Mesothelial cell of epicardium (in vitro differentiated cells): ENCODE data around the gene ZBTB11.

DNA sequence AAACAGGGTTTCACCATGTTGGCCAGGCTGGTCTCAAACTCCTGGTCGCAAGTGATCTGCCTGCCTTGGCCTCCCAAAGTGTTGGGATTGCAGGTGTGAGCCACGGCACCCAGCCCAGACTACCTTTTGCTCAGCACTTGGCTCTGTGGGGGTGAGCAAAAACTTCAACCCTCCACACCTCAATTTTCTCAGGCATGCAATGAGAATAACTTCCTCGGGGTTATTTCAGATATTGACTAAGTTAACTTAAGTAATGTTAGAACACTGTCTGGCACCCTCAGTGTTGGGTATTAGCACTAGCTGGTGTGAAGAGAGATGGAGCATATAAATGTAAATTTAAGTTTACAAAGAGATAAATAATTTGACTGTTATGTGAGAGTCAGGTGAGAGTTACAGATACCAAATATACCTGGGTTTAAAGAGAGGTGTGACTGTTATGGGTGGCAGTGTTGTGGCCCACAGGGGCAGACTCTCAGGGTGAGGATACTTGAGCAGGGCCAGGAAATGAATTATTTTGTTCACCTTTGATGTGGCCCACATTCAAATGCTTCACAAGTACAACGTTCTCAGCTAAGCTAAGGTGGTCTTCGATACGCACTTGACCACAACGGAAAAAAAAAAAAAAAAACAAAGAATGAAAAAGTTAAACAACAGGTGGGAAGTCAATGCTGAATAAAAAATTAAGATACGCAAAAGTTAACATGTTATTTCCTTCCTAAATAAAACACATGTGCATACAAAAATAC, 28.9 kb downstream of the CPOX start:
- PRO-cap = no peak

DNA sequence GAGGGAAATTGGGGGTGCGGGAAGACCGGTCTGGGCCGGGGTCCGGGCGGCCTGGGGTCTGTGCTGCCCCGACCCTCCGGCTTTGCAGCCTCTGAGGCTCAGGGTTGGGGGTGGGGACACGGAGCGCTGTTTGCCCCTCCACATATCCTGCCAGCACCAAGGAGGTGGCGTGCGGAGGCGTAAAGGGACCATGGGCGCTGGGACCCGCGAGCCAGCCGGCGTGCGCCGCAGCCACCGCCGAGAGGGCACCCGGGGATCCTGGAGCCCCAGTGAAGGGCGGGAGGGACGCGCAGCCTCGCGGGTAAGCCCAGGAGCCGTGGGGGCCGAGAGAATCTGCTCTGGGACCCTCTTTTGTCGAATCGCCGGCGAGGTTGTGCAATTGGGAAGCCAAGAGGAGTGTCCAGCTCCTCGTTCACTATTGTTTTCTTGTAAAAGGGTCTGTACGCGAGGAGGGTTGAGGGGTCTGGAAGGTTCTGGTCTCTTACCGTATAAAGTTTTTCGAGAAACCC, 30.1 kb upstream of the ST3GAL6 start:
- PRO-cap = no peak

- PRO-cap = no peak
Measured at GRCh38 chr3:98800460-98800882, 37.3 kb downstream of the ST3GAL6 start.

DNA sequence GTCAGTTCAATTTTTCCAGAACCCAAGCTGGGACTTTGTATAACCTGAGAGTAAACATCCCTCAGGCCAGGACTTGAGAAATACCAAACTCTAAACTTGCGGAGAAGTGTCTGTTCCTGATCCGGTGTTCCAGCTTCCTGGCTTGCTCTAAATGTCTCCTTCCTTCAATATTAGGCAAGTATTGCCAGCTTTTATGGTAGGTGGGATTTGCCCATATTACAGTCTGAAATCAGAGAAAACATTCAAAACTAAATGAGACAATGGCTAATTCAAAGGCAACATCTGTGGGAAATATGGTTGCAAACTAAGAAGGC, 88.4 kb upstream of the COL8A1 start:
- PRO-cap = no peak

GRCh38 chr3:99637377-99638181, 815 bp upstream of the COL8A1 start:
- PRO-cap = no peak

DNA sequence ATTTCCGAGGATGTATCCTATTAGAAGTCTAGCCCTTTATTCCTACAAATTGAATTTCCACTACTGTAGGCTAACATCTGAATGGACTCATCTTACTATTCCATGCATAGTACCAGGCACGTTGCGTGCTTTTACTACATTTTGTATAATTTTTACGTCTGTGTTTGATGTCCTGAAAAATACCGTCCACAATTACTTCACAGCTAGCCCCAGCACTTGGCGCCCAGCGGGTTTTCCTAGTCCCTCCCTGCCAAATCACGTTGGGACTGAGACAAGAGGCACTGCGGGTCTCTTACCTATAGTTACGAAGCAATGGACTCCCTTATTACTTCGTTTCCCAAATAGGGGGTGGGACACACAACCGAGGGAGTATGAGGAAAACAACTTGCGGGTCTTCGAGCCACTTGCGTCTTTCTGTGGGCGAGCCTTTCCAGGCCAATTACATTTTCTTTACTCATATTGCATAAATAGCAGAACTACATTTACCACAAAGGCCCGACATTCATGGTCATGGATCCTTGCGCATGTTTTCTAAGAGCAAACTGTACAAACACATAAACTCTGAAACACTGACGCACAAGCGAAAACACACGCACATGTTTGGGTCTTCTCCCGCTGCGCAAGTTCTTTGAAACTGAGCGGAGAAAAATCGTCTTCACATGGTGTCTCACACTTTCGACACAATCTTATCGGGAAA, 570 bp upstream of the CMSS1 start:
- PRO-cap = no peak

- PRO-cap = no peak
Measured at GRCh38 chr3:99850377-99851214, 32.9 kb downstream of the CMSS1 start.

DNA sequence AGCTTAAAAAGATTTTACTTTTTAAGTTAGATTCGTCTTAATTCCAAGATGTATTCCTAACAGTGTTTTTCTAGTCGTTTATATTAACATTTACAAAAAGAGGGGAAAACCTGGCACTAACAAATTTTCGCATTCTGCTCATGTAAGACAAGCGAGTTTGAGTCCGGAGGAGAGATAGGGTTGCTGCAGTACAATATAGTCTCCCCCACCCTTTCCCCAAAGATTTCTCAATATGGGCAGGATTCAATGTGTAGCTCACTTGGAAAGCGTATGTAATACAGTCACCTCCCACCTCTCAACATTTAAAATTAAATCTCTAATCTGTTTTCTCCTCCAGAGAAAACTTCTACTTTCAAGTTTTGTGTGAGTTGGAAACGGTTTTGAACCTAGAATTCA, 57.9 kb downstream of the CMSS1 start:
- PRO-cap = no peak

DNA sequence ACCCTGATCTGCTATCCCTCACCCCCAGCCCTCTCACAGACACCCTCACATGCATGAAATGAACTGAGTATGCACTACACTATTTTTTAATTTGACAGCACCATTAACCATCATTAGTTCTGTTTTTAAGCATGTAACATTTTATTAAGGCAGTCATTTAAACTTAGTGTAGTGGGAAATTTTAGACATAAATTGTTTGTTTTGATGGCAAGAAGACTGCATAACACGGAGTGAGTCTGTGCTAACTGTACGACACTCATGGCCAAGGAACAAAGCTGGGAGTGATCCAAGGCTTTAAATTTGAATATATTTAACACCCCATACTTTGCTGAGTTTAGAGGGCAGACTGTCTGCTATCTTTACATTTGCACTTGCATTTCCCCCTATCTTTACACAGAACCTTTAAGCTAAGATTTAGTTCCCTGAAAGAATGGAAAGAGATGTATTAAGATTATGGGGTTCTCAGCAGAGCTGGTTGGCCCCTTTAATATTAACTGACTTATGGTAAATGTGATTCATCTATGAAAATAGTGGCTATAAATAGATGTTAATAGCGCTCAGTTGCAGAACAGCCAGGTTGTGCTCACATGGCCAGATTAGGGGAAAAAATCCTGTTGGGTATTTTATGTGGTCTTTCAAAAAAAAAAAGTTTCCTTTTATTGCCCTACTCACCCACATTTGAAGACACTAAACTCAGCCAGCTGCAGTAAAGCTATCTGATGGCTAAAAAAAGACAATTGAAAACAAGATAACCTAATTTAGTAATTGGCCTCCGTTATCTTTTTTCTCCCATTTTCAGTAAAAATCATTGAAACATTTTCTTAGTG, 120.7 kb downstream of the CMSS1 start:
- PRO-cap = no peak

- PRO-cap = no peak
Measured at GRCh38 chr3:100041014-100041146, 73.4 kb downstream of the FILIP1L start.

DNA sequence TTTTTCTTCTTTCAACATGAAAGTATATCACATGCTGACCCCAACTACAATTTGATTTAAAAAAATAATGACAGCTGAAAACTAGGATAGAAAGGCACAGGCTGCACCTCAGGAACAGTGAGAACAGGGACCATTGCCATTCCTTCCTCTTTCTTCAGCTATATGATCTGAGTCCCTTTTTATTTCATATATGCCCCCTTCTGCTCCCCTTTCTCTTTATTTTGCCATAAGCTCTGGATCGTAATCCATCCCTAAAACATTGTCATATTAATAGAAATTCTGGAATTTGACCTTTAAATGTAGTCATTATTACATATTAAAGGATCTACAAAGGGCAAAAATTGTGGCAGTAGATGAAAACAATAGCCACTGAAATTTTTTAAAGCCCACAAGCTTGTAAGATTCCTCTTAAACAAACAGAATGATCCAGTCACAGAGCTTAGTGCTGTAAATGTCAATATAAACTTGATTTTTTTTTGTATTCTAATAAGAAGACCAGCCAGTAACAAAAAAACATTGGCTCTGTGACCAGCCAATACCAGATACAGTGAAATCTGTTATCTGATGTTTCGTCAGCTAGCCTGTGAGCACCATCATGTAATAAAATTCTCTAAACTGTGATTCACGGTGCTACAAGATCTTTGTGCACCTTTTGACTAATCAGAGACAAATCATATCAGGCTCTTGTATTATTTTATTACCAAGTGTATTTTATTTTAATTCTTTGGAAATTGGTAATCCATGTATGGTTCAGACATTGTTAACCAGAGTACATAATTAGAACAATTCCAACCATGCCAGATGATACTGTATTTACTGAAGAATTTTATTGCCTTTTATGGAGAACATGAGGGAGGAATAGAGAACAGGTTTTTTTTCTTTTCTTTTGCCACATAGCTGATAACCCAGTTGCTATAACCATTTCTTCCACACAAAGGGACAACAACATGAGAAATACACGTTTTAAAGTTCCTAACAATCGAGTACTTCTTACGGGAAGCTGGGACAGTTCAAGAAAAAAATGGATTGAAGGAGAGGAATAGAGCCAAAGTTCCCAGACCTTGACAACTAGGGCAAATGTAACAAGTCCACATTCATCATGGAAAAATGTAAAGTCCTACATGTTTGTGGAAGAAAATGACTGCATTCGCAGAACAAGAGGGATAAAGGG, 72.1 kb downstream of the FILIP1L start:
- PRO-cap = no peak

DNA sequence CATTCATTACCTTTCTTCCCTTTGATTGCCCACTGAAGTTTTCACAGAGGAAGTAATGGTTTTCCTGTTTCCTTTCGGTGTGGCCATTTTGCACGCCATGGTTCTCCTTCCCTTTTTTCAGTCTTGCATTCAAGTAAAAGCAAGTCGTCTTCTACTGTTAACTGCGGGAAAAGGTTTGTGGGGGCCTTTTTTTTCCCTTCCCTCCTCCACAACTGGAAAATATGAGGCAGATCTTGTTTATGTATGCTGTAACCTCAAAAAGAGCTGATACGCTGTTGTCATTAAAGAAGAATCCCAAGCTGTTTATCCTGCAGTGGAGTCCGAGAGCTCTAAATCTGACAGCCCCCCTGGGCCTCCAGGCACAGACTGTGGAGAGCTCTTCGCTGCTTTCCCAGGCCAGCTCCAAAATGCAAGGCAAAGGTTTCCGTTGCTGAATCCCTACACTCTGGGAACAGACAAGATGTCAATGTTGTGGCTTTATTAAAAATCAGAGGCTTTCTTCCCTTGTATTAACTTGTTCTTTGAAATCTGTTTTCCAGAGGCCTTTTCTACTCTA, 40.3 kb downstream of the FILIP1L start:
- PRO-cap = no peak

DNA sequence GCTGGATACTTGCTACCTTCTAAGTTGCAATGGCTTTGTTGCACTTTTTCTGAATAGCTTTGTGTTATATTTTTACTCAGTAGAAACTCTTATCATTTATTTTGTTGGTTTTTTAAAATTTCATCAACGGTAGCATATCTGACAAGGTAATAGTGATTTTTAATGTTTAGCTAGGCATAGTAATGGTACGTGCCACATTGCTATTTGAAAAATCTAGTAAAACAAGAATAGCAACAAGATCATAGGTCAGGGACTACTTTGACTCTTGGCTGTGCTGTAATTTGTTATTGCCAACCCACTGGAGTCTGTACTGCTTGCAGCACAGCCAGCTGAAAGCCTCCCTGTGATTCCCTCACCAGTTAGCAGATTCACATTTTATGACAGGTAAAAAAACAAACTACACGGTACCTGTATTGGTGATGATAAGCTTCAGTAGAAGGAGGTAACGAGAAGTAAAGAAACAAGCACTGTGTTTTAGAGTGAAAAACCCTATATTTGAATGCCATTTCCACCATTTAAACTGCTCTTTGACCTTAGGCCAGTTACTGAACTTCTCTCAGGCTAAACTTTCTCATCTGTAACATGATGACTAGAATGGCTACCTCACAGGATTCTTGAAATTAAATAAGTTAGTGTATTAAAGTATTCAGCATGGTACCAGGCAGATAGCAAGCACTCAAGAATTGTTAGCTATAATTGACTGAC, 16.3 kb downstream of the FILIP1L start:
- PRO-cap = no peak

- PRO-cap = no peak
Measured at GRCh38 chr3:100402316-100402791, 1.0 kb downstream of the LNP1 start.

DNA sequence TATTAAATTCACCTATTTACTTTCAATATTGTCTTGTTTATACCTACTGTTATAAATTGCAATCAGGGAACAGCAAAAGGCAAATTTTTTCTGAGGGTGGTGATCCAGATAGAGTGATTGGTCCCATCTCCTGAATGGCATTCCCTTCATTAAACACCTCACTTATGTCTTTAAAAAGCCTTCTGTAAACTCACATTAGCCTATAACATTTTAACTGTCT, 6.2 kb downstream of the ABI3BP start:
- PRO-cap = no peak

DNA sequence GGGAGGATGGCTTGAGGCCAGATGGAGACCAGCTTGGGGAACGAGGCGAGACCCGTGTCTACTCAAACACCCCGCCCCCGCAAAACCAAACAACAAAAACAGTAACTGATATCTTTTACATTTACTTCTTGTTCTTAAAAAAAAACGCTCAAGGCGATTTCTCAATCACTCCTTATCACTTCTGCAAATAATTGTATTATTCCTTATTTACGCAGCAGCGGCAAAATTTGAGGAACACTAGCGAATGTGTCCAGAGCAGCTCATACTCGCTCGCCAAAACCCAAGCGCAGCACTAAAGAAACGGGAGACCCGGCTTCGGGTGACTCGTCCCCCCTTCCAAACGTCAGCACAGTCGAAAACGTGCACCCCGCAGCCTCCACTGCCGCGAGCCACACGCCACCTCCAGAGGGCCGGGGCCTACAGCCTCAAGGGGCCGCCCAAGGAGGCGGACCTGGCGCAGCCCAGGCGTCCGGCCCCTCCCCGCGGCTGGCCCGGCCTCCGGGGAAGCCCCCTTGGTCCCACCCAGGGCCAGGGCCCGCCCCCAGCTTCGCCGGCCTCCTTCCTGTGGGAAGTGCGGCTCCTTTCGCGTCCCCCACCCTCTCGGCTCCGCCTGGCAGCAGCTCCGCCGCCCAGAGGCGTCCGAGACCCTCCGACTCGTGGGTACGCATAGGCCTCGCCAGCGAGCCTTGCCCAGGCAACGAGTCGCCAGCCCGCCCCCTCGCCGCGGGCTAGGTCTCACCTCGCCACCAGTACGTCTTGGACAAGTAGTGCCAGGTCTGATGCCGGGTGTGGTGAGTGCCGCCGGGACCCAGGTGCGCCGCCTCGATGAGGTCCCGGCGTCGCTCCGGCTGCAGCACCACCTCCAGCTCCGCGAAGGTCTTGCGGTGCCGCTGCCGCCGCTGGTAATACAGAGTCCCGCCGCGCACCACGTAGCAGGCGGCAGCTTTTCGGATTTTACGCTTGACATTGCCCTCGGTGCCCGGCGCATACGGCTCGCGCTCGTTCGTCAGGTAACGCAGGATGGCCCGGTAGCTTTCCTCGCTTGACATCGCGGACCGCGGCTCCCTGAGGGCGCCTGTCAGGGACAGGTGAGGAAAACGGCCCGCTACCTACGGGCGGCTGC, 705 bp downstream of the ZBTB11 start:
- PRO-cap = bidirectional peak, plus-strand start at position 586 of the sequence, minus-strand start at position 402 of the sequence; unidirectional peak, plus-strand start at position 764 of the sequence

GRCh38 chr3:101676989-101677623, at the start of gene ZBTB11:
Gene ZBTB11 (minus strand): TSS chr3:101677132.
- PRO-cap = unidirectional peak, minus-strand start at chr3:101677061; bidirectional peak, plus-strand start at chr3:101677398, minus-strand start at chr3:101677132

DNA sequence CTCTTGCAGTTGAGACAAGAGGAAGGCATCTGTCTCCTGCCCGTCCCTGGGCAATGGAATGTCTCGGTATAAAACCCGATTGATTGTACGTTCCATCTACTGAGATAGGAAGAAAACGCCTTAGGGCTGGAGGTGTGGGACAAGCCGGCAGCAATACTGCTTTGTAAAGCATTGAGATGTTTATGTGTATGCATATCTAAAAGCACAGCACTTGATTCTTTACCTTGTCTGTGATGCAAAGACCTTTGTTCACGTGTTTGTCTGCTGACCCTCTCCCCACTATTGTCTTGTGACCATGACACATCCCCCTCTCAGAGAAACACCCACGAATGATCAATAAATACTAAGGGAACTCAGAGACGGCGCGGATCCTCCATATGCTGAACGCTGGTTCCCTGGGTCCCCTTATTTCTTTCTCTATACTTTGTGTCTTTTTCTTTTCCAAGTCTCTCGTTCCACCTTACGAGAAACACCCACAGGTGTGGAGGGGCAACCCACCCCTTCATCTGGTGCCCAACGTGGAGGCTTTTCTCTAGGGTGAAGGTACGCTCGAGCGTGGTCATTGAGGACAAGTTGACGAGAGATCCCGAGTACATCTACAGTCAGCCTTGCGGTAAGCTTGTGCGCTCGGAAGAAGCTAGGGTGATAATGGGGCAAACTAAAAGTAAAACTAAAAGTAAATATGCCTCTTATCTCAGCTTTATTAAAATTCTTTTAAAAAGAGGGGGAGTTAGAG, 6.0 kb upstream of the RPL24 start:
- PRO-cap = no peak

GRCh38 chr3:101720593-101721190, 3.7 kb upstream of the CEP97 start:
- PRO-cap = no peak

GRCh38 chr3:101848380-101848691, 978 bp upstream of the NFKBIZ start:
- PRO-cap = no peak